ENCODE data around the gene ERAP2.

DNA sequence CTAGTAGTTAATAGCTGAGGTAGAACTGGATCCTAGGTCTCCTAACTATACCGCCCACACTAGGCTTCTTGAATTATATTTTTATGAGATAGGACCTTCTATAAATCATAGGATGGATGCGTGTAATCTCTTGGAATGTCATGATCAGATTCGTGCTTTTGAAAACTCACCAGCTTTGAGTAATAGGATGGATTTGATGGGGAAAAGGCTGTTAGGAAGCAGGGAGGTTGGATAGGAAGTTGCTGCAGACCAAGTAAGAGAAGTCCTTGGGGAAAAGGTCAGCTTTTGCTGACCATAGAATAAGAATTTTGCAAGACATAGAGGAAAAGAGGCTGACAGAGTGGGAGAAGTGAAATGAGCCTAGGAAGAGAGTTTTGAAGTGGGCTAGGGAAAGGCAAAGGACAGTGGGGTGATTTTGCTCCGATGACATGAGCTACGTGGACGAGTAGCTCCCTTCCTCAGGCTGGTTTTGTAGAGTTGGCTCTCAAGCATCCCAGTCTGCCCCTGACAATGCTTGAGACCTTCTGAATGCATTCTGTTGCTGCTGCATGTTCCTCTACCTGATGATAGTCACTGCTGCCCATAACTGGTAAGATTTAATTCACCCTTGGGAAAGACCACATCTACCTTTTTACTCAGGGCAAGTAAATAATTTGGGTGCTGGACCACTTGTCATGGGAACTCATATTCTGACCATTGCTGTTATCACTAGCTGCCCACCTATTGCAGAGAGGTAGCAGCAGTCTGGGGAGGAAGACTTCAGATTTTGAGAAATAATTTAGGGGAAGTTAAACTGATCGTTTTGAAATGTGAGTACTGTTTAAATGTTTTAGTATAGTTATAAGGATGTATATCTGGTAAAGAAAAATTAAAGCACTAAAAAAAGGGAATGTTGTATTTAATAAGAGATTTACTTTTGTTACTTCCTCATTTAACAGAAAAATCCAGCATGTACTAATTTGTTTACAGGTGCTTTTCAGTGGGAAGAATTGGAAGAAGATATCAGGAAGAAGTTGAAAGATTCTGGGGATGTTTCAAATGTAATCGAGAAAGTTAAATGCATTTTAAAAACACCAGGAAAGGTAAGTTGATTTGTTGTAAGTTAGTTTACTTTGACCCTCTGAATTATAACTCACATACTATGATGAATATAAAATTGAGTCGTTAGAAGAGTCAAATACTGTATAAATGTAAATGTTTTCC, 31.8 kb downstream of the RHOBTB3 start:
- RRBS = no CpG with 5 or more reads among the region's 9 CpGs

DNA sequence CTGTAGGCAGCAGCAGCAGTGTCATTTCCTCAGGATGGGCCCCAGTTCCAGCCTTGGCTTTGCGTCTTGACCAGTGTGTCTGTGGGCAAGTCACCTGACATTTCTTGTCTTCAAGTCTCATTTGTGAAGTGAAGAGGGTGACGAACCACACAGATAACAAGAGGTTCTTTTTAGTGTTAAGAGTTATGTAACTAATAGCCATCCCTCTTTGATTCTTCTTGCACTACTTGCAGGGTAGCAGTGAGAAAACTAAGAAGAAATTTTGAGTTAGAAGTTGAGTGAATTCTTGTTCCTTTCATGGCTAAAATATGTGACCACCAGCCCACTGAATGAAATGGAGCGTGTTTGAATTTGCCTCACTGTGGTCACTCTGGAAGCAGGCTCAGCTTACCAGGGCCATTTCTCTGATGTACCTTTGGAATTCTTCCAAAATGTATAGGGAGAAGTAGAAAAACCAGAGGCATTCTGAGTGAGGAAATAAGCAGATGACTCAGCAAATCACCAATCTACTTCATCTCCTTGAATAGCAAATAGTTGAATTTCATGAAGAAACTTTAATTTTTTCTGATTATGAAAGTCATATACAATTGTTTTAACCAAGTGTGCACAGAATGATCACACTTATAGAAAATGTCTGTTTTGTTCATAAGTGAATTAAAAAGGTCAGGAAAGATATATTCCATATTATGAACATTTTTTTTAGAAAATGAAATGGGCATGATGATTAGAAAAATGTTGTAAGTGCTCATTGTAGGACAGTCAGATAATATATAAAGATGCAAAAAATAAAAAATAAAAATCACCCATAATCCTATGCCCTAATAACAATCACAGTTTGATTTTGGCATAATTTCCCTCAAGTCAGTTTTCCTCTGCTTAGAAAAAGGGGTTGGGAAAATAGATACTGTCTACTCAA, 42.6 kb downstream of the RHOBTB3 start:
- RRBS = no CpG with 5 or more reads among the region's 3 CpGs

GRCh38 chr5:95817248-95817980, 5.1 kb downstream of the GLRX start:
- RRBS = no CpG with 5 or more reads among the region's 16 CpGs

GRCh38 chr5:95846403-95847011, 24.0 kb upstream of the GLRX start:
- RRBS = no CpG with 5 or more reads among the region's 10 CpGs

DNA sequence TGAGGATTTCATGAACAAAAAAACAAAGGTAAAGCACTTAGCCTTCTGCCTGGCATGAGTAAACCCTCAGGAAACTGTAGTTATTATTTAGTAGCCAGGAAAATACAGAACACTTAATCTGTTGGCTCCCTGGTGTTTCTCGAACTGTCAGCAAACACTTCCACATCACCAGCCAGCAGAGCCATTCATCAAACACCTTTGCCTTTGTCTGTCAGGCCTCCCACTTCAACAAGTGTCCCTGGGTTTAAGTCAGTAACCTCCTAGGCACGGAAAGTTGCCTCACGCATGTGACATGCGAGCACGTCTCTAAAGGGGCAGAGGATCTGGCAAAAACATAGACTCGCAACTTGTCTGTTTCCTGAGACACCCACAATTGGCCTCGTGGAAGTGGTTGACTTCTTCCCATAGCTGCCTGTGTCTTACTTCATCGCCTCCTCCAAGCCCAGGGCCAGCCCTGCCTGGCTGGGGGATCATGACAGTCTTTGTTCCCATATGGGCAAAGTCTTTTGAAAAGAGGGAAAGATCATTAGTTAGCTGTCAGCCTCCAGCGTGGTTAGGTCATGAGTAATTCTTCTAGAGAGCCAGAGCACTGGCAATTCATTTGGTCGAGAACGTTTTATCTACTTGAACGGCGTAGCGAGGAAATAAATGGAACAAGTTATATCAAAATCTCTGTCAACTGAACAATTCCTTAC, 35.5 kb upstream of the GLRX start:
- RRBS = no CpG with 5 or more reads among the region's 14 CpGs

DNA sequence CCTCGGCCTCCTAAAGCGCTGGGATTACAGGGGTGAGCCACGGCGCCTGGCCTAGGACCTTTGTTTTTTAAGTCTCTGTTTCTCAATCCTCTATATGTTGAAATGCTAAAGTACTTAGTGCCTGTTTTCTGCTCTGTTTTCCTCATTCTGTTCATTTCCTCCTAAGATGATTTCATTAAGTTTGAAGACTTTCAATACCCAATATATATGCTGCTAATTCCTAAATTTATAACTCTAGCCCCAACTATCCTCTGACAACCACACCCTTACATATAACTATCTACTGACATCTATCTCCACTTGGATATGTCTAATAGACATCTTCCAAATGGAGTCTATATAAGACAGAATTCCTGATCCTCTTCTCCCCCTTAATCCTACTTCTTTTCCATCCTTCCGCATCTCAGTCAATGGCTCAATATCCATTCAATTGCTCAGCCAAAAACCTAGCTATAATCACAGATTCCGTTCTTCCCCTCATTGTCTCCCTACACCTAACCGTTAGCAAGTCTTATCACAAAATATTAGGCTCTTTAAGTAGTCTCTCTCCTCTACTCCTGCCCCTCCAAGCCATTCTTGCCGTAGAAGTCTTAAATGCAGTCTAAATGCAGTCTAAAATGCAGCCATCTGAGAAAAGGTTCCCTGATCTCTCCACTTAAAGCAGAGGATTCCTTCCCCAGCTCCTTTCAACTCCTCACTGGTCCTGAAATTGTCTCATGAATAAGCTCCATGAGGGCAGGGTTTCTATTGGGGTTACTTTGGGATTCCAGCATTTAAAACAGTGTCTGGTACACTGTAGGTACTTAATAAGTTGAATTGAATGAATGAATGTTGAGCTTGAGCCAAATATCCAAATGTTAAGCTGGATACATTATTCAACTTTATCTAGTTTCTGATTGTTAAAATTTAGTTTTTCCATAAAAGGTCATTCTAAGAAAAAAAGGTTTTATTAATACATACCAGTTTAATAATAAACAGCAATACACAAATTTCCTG, 57.9 kb downstream of the ELL2 start:
- RRBS = no CpG with 5 or more reads among the region's 8 CpGs

DNA sequence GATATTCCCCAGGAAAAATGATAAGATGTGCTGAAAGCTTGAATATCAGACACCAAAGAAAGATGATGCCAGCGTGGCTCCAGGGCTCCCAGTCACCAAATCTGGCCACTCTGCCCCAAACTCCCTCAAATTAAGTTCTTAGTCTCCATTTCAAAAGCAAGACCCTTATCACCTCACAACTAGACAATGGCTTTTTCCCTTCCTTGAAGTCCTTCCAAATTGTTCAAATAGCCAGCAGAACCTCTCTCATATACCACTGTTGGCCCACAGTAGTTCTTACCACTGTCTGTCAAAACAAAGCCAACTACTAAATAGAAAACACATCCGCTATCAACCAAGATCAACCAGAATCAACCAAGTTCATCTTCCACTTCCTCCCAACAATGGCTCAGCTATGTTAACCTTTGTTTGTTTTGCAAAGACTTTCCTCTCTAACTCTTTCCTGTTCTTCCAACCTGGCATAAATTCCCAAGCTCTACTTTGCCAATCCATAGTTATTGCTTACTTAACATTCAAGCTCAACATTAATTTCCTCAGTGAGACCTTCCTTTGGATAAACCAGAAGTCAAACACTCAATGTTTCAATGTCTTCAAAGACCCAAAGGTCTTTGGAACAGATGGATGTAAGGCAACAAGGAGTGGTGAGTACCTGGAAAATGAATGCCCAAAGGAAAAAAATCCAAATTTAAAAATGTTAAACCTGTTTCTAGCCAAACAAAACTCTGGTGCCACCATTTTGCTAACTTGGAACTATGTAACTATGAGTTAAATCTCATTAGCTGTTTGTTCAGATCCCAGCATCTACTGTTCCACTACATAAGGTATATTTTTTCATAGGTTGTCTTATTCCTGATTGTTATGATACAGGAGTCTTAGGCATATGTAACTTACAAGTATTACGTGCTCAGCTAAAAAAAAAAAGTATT, 15.1 kb downstream of the ELL2 start:
- RRBS = no CpG with 5 or more reads among the region's 3 CpGs

DNA sequence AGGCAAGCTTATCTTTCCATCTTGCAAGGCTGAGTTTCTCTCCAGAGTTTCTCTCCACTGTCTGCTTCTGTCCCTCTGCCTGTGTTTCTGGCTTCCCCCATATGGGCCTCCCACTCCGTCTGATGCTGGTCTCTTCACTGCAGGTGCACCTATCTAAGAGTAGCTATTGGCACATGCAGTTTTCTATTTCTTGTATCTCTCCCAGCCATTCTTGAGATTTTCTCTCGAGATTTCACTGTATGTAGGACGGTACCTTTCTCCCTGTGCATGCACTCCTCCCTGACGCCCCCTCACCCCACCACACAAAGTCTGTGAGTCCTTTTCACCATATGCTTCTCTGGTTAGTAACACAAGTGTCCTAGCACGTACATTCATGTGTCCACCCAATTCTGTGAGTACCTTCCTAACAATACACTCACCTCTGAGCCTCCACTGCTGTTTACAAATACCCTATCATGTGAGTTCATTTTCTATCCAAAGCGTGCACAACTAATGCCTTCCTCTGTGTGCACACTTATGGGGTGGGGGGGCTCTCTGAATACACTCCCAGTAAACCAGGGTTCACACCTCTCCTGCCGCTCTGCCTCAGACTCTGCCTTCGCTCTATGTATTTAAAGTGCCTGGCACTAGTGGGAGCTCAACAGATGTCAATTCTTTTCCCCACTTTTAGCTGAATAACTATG, 2.0 kb downstream of the ELL2 start:
- RRBS = no CpG with 5 or more reads among the region's 8 CpGs

DNA sequence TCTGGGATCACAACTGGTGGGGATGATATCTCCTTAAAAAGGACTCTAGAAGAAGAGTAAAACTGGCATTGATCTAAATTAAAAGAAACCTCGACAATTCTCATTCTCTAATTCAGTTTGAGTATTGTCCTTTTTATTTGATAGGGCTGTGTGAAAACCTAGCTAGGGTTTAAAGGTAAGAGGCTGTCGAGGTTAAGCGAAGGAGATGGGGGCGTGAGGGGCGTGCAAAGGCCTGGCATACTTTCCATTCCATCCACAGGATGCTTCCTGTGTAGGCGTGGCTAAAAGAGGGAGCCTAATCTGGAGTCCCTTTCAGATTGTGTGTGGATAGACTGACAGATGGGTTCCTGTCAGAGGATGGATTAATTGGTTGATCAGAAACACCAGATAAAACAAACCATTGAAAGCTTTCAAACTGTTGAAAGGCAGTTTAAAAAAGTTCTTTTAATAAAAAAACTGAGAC, 1.1 kb upstream of the ELL2 start:
- RRBS = no CpG with 5 or more reads among the region's 6 CpGs

GRCh38 chr5:96292600-96293467, 140.2 kb downstream of the PCSK1 start:
- RRBS = no CpG with 5 or more reads among the region's 13 CpGs

DNA sequence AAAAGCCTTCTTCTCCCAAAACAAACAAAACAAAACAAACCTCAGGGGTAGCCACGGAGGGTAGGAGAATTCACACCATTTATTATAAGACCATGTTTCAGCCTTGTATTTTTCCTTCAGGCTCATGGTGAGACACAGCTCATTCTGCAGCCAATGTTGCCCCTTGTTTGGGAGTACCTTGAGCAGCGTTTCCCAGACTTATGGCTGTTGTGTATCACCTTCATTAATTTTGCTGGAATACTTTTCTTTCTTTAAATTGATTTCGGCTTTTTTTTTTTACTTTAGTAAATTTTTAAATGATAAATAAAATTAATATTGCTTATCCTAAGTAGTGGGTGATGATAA, 100.9 kb downstream of the PCSK1 start:
- RRBS = no CpG with 5 or more reads among the region's 3 CpGs

- RRBS = no CpG with 5 or more reads among the region's 19 CpGs
These were observed 100.2 kb downstream of the PCSK1 start for GRCh38 chr5:96332494-96333695.

GRCh38 chr5:96668647-96668982, 6.4 kb downstream of the CAST start:
- RRBS = no CpG with 5 or more reads among the region's 2 CpGs

DNA sequence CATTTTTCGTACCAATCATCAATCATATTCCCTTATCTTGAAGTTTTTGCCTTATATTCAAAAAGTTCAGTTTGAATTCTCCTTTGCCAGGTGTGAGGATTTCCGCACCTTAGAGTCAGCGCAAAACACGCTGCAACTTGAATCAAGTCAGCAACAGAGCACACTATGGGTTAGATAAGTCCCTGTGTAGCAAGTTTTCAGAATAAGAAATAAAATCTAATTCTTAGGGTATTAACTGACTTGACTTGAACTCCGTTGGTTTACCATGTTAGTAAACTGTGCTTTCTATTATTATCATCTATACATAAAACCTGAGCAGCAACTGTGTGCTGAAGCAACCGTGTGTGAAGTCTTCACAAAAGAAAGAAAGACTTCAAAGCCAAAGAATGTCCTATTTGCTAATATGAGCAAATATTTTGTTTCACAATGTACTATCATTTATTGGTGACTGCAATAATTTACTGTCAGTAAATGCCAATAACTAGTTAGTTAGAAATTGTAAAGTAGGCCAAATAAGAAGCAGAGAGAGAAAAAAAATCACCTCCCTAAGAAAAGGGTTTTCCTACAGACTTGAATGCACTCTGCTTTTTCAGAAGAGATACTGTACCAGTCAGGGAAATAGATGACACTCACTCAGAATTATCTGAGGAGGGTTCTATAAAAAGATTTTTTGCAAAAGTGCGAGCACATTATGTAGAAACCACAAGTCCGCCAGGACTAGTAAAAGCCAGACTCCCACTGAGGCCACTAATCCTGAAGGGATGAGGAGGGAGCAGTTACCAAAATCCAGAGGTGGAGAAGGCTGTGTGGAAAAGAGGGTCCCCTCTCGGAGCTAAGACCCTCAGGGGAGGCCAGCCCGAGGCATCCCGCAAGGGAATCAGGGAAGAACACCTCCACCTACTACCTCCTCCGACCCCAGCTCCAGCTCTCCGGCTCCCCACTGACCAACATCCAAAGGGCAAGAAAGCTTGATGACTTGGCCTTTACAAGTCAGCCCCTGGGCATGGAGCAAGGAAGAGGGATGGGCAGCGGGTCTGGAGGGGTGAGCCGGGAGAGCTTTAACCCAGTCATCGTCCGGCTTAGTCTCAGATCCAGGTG, 32.5 kb downstream of the ERAP1 start:
- RRBS = 90% methylated on average over 3 of the region's 17 CpGs

GRCh38 chr5:96776007-96776650, 31.6 kb downstream of the ERAP1 start:
- RRBS = no CpG with 5 or more reads among the region's 8 CpGs

DNA sequence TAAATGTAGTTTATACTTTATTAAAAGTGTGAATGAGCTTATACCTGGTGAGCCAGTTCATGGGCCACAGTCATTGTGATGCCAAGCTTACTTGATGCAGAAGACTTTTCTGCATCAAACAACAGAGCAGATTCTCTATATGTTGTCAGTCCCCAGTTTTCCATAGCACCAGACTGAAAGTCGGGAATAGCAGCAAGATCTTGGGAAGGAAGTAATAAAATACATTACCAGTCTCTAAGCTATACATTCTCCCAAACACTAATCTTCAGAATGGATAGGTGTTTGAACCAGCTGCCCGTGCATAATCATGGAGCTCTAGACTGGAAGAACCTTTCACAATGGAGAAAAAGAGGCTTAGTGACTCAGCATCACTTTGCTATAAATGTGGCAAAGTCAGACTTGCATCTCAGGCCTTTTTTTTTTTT, 14.0 kb downstream of the ERAP1 start:
- RRBS = no CpG with 5 or more reads among the region's 2 CpGs

GRCh38 chr5:96875773-96876942, at the start of gene ERAP2:
Gene ERAP2, plus strand, starts transcription at chr5:96876500.
- RRBS = no CpG with 5 or more reads among the region's 10 CpGs

DNA sequence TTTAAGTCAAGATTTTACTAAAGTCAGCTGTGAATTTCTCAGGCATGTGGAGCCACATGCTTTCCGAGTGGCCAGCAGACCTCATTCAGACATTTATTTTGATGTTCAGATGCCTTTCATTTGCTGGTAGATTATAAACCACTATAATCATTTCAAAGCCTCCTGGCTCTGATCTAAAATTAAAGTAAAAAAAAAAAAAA, 29.9 kb downstream of the LIX1 start:
- RRBS = no CpG with 5 or more reads among the region's 1 CpG

DNA sequence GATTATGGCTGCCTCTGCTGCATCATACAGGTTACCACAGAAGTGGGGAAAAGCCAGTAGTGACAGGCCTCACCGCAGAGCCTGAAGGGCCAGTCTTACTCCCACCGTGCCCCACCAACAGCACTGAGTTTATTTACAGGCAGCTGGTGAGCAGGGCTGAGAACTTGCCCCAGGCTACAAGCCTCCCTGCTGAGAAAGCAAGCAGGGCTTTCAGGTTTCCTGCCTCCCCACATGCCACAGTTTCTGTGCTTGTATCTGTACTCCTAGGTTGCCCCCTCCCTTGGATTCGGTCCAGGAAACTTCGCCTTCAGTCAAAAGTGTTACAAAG, 10.0 kb upstream of the RIOK2 start:
- RRBS = no CpG with 5 or more reads among the region's 4 CpGs

DNA sequence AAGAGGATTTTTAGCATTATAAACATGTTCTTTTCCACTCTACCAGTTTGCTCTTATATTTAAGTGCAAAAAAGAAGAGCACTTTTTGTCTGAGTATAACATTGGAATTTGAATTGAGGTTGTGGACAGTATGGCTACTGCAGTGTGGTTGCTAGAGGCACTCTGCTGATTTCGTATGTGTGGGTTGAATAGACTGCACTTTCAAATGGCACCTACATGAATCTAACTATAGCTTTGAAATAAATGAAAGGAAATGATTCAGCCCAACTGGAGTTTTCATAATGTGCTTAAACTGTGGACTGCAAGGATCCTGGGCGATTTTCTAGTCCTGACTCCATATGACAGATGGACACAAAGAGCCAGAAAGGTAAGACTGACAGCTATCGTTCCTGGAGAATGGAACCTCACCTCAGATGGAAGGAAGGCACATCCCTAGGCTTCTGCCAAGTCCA, 657.6 kb upstream of the RIOK2 start:
- RRBS = no CpG with 5 or more reads among the region's 3 CpGs